Hair follicle dermal papilla cell (primary cell): Measurements from ENCODE around the gene PGR.

GRCh38 chr11:95336844-95338069 is 106.3 kb upstream of the SESN3 start:
- CAGE, long polyA plus RNA = no peak

DNA sequence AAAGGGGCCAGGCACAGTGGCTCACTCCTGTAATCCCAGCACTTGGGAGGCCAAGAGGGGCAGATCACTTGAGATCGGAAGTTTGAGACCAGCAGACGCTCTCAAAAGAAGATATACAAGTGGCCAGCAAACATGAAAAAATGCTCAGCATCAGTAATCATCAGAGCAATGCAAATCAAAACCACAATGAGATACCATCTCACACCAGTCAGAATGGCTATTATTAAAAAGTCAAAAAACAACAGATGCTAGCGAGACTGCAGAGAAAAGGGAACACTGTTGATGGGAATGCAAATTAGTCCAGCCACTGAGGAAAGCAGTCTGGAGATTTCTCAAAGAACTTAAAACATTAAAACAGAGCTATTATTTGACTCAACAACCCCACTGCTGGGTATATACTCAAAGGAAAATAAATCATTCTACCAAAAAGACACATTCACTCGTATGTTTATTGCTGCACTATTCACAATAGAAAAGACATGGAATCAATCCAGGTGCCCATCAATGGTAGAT is 96.6 kb downstream of the FAM76B start:
- CAGE, long polyA plus RNA = no peak

- CAGE, long polyA plus RNA = no peak
Observed at GRCh38 chr11:95697844-95698589, 91.6 kb downstream of the FAM76B start.

DNA sequence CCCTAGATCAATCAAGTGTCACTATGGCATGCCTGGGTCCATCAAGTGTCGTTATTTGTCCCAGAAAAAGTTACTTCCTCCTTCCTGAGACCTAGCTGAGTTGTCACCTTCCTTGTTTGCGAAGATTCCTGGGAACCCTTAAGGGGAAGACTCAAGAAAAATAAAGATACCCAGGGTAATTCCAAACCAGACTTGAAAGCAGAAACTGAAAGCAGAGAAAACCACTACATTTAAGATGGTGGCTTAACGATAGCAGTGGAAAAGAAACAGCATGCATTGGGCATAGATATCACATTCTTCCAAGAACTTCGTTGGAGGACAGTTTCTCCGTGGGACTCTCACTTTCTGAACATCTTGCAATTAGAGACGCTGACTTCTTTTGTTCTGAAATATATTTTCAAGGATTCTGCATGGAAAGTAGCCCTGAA is 89.1 kb downstream of the FAM76B start:
- CAGE, long polyA plus RNA = no peak

DNA sequence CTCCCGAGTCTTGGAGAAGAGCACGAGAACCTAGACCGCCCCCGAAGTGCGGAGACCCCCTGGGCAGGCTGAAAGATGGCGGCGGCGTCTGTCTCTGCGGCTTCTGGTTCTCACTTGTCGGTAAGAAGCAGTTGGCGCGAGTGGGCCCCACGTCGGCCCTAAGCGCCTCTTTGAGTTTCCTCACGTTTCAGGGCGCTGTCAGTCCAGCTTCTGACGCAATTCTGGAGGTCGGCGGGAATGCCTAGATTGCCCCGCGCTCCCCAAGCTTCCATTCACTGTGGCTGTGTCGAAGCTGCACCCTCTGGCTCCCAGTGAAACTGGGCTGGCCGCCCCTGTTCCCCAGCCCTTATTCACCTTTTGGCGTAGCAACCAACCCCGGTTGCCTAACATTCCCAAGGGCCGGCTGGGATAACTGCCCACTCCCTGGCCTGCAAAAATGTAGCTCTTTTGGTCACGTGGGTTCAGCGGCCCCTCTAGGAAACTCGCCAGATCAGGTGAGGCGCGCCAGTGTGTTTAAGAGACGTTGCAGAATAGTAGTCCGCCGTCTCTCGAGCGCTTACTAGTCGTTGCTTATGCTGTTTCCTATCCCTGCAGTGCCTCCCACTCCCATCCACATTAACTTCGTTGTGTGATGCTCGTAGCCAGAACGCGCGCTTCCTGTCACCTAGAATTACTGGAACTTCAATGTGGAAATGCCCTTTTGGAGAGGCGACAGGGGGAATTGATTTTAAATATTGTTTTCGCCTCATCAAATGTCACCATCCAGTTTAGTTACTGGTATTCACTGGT is 520 bp downstream of the CEP57 start:
- CAGE, long polyA plus RNA = no peak

DNA sequence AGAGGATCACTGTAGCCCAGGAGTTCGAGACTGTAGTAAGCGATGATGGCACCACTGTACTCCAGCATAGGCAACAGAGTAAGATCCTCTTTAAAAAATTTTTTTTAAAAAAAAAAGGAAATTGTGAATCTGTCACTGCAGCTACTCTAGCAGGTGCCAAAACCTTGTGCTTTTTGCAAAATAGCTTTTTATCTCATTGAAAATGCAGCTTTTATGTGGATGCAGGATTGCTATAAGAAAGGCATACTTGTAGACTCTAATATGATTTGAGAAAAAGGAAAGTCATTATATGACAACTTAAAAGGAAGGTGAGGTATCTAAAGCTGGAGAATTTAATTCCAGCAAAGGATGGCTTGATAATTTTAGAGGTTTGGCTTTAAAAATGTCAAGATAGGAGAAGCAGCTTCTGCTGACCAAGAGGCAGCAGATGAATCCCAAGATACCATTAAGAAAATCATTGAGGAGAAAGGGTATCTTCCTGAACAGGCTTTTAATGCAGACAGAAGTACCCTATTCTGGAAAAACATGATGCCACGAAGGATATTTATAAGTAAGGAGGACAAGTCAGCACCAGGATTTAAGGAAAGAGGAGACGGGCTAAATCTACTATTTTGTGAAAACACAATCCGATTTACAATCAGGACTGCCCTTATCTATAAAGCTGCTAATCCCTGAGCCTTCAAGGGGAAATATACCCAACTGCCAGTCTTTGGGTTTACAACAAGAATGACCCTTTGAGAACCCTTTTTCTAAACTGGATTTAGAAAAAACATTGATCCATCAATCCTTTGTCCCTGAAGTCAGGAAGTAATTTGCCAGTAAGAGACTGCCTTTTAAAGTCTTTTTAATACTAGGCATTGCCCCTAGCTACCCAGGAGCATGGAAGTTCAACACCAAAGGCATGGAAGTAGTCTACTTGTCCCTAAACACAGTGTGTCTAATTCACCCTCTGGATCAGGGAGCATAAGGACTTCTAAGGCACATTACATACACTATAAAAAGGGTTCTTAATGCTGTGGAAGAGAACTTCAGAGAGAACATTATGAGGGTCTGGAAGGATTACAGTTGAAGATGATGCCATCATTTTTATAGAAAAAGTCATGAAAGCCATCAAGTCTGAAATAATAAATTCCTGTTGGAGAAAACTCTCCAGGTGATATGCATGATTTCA is 34.2 kb downstream of the CEP57 start:
- CAGE, long polyA plus RNA = no peak

DNA sequence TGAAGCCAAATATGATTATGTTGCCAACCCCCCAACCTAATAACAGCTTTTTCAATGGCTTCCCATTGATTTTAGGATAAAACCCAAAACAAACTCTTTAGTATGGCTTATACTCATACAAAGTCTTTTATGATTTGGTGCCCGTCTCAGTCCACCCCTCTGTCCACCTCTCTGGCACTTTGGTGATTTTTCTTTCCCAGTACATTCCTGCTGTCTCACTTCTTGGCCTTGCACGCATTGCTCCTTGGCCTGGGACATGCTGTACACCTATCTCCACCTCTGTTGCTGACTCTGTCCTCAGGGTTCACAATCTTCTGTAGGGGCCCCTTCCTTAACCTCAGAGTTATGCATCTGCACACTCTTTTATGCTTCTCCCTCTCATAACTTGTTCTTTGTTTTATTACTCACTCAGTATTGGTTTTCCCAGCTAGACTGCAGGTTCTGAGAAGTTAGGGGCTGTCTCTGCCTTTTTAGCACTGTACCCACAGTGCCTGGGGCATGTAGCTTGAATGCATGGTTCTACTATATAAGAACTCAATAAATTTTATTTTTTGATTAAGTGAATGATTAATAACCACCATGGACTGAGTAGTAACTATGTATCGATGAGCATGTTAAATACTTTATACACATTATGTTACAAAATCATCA is 139.1 kb upstream of the MTMR2 start:
- CAGE, long polyA plus RNA = no peak

DNA sequence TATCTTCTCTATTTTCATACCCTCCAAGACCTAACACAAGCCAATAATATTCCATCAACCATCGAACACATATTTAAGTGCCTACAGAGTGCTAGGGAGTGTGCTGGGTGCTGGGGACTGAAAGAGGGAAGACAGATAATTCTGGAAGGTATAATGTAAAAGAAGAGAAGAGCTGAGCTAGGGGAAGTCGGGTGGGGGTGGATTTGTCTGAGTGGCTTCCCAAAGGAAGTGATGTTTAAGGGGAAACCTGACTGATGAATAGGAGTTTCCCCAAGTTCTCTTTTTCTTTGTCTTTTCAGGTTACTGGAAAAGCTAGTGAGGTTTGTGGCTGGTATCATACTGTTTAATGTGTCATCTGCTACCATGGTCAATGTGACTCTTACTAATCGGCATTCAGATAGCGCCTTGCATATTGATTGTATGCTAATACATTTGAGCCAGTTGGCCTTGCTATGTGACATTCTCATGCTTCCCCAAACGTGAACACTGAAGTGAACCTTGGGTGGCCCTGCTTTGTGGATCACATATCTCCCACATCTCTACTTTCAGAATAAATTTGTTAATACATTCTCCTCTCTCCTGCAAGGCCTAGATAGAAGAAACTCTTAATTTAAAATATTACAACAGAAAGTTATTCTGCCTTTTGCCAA is 151.7 kb upstream of the MTMR2 start:
- CAGE, long polyA plus RNA = no peak

- CAGE, long polyA plus RNA = no peak
Observed at GRCh38 chr11:96169193-96169669, 173.8 kb downstream of the MAML2 start.

GRCh38 chr11:96180978-96181752 is 161.8 kb downstream of the MAML2 start:
- CAGE, long polyA plus RNA = no peak

GRCh38 chr11:96229591-96230022 is 113.4 kb downstream of the MAML2 start:
- CAGE, long polyA plus RNA = no peak

DNA sequence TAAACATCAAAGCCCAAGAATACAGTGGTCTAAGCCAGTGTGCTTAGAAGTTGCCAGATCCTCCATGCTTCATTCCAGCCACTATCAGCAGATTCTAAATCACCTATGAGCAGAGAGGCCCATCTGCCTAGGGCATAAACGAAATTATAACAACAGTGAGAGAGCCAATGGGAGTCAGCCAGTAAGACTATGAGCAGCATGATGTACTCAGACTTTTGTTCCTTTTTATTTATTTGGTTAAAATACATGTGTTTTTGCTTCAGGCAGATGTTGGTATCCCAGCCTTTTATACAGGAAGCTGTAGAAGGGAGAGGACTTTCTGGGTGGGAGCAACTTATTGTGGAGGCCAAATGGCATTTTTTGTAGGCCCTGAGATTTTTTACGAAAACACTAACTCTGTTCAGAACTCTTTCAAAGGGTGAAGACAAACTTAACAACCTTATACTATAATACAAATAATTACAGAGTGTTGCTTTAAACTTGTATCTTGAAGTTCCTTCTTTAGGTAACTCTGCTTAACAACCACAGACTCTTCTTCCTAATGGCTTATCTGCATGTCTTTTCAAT is 84.3 kb downstream of the MAML2 start:
- CAGE, long polyA plus RNA = no peak

GRCh38 chr11:96293312-96294057 is 49.5 kb downstream of the MAML2 start:
- CAGE, long polyA plus RNA = no peak

DNA sequence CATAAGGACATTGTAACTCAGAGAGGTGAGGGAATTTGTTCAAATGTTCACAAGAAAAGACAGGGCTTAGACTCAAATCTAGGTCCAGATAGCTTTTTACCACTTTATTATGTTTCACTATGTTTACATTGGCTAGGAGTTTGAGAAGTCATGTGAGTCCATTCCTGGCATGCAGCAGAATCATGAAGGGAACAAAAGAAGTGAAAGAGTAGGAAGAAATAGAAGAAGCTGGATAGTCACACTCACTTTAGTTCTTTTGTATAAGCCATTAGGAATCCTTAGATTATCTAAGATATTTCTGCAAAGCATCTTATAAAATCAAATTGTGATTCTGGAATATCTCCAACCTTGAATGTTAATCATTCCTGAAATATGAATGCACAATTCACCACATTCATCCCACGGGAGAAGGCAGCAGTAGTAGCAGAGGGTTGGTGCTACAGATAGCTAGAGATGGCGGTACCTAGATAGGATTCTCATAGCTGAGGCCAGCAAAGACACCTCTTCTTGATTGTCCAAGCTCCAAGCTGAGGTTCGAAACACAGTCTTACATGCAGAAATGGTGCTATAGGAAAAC is 31.8 kb downstream of the MAML2 start:
- CAGE, long polyA plus RNA = no peak

DNA sequence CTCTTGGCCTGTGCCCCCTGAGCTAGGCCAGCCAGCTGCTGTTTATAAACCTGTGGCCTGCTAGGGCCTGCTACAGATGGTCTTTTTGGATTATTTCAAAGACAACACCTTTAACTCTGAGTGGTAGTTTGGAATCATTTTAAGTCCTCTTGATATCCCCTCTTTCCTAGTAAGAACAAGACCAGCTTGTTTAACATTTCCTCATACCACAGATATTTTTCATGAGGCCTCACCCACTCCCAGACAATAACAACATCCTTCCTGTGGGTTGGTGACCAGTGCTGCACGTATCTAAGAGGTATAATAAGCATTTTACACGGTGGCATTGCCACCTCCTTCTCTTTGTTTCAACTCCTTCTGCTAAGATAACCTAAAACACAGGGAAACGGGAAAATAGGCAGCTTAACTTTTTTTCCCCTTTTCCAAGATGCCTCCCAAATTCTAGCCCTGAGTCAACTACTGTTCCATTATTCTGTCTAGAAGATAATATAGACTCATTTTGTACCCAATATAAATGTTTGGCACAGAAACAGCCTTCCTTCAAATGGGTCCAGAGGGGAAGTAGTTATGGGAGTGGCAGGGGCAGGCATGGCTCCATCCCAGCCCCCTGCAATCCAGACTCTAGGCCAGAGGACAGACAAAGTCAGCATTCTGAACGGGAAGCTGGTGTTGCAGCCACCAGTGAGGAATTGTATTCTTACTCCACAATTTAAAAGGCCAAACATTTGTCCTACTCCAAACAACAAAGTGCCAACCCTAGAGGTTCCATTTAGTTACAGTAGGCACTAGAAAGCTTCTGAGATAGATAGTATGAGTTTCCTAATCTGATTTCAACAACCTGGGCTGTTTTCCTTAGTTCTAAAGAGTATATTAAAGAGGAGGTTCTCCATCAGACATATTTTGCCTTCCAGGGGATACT is 28.5 kb downstream of the MAML2 start:
- CAGE, long polyA plus RNA = no peak

GRCh38 chr11:101122910-101123635 is 6.5 kb downstream of the PGR start:
- CAGE, long polyA plus RNA = no peak

- CAGE, long polyA plus RNA = no peak
Observed at GRCh38 chr11:101128777-101130181, at the start of gene PGR. PGR (minus strand) TSS chr11:101129813.

DNA sequence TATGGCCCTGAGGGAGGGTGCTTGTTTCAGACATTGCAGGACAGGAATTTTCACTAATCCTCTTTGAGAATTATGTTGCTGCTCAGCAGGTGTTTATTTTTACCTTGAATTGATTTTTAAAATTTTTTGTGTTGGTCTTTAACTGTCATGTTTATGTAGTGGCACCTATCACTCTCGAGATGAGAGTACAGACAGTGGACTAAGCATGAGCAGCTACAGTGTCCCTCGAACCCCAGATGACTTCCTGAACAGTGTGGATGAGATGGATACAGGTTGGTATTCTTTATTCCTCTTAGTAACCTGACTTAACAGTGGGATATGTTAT is 90.0 kb upstream of the BIRC3 start:
- CAGE, long polyA plus RNA = no peak

DNA sequence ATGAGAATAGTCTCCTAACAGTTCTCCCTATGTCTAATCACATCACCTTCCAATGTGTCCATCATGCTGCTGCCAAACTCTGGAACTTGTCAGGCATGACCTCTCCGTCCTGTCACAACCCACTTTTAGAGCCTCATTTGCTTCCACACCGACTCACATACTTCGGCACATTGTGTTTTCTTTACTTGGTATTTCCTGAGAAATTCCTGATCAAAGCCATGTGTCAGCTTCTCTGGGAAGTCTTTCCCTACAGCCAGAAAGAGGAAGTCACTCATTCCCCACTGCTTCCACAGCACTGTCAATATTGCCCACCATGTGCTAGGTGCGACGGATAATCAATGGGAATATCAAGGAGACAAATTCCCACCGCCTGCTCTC is 40.4 kb upstream of the BIRC3 start:
- CAGE, long polyA plus RNA = no peak

- CAGE, long polyA plus RNA = no peak
Observed at GRCh38 chr11:102287953-102288321, 29.3 kb upstream of the BIRC3 start.